Neural cell (in vitro differentiated cells): ENCODE results near the genes TMEM92 and RSAD1.

DNA sequence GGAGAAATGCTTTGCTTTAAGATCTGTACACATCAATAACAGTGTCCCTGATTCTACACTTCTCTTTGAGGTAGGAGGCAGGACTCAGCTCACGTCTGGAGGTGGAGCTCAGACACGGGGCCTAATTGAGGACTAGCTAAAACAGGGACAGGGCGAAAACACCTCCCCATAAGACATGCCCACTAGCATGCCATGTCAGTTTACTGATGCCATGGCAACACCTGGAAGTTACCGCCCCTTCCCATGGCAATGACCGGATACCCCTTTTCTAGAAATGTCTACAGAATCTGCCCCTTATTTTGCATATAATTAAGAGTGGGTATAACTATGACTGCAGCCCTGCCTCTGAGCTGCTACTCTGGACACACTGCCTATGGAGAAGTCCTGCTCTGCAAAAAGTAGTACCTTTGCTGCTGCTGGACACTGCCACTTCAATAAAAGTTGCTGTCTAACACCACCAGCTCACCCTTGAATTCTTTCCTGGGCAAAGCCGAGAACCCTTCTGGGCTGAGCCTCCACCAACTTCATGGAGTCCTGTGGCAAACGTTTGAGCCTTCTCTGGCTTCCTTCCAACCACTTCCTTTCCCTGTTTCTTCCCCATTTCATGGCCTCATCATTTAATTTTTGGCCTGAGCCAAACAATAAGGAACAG is 21.1 kb downstream of the PHB1 start:
- RAMPAGE, long total RNA: no peak

- RAMPAGE, long total RNA: no peak
These were observed 19.8 kb downstream of the PHB1 start for GRCh38 chr17:49394815-49395310.

DNA sequence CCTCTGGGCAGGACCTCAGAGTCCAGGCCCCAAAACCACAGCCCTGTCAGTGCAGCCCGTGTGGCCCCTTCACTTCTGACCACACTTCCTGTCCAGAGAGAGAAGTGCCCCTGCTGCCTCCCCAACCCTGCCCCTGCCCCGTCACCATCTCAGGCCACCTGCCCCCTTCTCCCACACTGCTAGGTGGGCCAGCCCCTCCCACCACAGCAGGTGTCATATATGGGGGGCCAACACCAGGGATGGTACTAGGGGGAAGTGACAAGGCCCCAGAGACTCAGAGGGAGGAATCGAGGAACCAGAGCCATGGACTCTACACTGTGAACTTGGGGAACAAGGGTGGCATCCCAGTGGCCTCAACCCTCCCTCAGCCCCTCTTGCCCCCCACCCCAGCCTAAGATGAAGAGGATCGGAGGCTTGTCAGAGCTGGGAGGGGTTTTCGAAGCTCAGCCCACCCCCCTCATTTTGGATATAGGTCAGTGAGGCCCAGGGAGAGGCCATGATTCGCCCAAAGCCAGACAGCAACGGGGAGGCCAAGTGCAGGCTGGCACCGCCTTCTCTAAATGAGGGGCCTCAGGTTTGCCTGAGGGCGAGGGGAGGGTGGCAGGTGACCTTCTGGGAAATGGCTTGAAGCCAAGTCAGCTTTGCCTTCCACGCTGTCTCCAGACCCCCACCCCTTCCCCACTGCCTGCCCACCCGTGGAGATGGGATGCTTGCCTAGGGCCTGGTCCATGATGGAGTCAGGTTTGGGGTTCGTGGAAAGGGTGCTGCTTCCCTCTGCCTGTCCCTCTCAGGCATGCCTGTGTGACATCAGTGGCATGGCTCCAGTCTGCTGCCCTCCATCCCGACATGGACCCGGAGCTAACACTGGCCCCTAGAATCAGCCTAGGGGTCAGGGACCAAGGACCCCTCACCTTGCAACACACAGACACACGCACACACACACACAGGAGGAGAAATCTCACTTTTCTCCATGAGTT is 18.3 kb downstream of the NGFR start:
- RAMPAGE, long total RNA: no peak

- RAMPAGE, long total RNA: no peak
These were observed 9.9 kb upstream of the SLC35B1 start for GRCh38 chr17:49717347-49718360.

GRCh38 chr17:49747081-49747606 is 16.8 kb downstream of the FAM117A start:
- RAMPAGE, long total RNA: no peak

DNA sequence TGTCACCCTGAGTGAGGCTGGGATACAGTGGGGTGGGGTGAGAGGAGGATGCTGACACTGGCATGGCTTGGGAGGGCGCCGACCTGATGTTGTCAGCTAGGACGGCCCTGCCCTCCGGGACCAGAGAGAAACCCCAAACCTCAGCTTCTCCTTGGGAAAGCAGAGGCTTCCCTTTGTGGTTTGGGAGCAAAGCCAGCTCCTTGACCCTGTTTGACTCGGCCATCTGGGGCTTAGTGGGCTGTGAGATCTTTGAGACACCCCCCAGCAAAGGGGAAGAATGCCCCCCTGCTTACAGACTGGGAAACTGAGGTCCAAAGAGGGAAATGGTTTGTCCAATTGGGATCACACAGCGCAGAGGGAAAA is 40.8 kb upstream of the DLX4 start:
- RAMPAGE, long total RNA: no peak

GRCh38 chr17:49968080-49968885 is 707 bp upstream of the DLX4 start:
- RAMPAGE, long total RNA: no peak

DNA sequence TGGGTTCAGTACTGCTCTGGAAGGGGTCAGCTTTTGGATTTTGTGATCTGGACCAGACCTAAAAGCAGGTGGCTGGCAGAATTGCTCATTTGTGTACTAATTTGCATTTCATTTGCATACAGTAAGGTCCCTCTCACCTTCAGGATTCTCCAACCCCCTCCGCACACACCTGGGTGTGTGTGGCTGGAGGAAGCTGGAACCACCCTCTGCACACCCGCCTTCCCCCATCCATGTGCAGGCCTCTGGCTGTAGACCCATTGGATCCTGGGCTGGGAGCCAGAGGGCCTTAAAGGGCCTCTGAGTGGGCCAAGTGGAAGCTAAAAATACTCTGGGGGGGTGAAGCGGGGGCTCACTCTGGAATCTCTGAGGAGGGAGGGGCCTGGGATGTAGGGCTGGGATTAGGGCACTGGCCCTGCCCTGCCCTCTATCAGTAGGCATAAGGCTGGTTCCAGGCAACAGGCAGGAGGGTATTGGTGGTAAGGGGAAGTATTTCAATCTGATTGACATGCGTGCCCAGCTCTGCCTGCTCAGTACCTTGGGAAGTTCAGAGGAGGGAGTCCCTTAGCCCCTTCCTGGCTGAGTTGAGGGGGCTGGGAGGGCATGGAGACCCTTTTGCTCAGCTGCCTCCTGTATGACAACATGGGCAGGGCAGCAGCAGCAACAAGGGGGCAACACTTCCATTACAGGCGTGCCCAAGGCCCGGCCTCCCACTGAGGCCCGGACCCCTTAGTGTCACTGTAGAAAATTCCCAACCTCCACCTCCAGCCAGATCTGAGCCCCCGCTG is 5.1 kb downstream of the ITGA3 start:
- RAMPAGE, long total RNA: no peak

DNA sequence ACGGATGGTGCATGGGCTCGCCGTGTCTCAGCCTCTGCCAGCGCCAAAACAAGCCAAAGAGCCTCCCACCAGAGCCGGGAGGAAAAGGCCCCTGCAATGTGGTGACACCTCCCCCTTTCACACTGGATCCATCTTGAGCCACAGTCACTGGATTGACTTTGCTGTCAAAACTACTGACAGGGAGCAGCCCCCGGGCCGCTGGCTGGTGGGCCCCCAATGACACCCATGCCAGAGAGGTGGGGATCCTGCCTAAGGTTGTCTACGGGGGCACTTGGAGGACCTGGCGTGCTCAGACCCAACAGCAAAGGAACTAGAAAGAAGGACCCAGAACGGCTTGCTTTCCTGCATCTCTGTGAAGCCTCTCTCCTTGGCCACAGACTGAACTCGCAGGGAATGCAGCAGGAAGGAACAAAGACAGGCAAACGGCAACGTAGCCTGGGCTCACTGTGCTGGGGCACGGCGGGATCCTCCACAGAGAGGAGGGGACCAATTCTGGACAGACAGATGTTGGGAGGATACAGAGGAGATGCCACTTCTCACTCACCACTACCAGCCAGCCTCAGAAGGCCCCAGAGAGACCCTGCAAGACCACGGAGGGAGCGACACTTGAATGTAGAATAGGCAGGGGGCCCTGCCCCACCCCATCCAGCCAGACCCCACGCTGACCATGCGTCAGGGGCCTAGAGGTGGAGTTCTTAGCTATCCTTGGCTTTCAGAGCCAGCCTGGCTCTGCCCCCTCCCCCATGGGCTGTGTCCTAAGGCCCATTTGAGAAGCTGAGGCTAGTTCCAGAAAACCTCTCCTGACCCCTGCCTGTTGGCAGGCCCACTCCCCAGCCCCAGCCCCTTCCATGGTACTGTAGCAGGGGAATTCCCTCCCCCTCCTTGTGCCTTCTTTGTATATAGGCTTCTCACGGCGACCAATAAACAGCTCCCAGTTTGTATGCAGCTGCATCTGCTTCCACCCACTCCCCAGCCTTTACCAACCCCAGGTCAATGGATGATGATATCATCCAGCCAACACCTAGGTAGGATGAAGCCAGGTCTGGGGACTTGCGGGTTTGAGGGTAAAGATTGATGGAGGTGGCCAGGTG is 5.3 kb upstream of the PDK2 start:
- RAMPAGE, long total RNA: no peak

GRCh38 chr17:50101406-50102662 is 6.7 kb downstream of the PDK2 start:
- RAMPAGE, long total RNA: no peak

DNA sequence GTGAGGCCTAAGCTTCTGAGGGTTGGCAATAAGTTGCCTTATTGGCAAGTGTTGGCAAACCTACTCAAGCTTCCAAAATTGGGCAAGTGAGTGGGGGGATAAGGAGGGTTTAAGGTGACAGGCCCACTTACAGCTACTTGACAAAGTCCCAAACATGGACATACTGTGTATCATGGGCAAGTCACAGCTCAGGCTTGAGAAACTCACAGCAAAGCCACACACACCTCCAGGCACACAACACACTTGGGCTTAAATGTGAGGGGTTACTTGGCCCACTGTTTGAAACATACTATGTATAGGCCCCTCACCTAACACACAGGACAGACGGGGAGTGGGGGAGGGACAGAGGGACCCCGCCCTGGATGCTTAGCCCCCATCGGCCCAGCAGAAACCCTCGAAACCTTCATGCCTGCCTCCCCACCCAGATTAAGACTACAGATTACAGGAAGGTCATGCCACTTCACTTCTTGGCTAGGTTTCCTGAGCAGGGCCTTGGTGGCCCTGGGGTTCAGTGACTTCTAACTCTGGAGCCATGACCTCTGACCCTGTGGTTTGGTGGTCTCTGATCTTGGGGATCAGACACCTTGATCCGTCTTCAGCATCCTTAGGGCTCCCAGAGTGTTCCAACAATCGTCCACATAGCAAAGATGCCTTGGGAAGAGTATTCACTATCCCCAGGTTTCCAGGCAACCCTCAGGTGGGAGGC is 2.2 kb upstream of the SAMD14 start:
- RAMPAGE, long total RNA: no peak

GRCh38 chr17:50154942-50155751 is 4.7 kb upstream of the PPP1R9B start:
- RAMPAGE, long total RNA: no peak

DNA sequence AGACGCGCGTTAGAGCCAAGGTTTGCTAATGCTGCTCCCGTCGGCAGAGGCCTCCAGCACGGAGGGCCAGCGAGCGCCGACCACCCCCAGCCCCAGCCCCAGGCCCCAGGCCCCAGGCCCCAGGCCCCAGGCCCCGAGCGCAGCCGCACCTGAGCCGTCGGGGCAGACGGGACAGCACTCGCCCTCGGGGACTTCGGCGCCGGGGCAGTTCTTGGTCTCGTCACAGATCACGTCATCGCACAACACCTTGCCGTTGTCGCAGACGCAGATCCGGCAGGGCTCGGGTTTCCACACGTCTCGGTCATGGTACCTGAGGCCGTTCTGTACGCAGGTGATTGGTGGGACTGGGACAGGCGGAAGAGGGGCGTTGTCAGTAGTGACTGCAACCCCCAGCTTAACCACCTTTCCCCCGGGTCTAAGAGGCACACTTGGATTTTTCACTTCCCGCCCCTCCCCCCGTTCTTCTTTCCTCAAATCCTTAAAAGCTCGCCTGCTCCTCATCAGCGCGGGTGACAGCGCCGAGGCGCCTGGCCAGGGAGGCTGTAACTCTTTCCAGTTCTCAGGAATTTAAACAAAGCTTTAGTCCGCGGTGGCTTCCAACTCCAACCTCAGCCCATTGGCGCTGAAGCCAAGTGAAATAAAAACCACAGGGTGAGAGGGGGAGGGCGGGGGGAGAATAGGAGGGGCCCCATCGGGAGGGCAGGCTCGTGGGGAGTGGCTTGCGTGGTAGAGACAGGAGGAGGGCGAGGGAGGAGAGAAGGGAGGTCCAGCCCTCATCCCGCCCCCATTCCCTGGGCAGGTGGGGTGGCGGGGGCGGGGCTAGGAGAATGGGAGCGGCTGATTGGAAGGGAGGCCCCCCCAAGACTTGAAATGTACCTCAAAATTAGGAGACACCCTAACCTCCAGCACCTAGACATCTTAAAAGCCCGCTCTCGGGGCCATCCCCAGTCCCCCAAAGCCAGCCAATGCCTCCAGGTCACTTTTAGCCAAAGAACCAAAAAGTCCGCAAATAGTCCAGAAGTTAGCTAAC is 1.5 kb downstream of the COL1A1 start:
- RAMPAGE, long total RNA: no peak

DNA sequence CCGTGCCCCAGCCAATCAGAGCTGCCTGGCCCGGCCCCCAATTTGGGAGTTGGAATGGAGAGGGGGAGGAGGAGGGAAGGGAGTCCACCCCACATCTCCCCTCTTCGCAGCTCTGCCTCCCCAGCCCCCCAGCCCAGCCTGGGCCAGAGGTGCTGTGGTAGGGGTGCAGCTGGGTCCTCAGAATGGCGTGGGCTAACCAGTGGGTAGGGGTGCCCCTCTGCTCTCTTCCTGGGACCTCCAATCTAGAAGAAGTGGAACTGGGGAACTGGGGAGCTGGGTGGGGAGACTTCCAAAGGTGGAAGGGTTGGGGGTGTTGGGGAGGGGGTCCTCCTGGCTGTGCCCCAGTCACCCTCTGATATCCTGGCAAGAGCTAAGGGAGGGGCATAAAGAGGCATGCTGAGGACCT is 290 bp upstream of the COL1A1 start:
- RAMPAGE, long total RNA: no peak

DNA sequence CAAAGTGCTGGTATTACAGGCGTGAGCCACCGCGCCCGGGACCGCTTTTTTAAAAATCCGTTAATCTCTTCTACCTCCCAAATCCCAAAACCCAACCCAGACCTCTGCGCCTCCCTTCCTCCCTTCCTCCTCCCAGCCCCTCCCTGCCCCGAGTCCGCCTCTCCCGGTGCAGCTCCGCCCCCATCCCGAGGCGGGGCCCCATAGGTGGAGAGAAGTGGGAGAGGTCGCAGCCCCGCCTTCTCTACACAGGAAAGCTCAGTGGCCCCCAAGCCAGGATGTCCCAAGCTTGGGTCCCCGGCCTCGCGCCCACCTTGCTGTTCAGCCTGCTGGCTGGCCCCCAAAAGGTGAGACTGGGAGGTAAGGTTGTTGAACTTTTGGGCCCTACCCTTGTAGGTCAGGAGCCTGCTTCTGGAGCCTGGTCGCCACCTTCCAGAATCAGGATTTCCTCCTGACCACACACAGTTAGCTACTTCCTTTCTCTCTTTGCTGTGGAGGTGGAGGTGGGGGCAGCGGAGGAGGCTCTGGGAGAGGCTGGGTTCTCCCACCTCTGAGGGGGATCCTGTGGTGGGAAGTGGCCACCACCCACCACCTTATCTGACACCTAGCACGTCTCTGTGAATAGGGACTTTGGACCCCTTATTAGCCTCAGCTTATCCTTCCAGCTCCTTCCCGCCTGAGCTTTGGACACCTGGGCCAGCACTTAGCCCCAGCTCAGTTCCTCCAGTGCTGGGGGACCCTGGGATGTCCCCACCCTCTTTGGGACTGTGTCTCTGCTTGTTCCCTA is at the start of gene TMEM92:
Gene TMEM92, plus strand, starts transcription at position 240 of the 784 bp plus-strand sequence.
- RAMPAGE, long total RNA: no peak

GRCh38 chr17:50276655-50277238 is 2.5 kb downstream of the TMEM92 start:
- RAMPAGE, long total RNA: no peak

DNA sequence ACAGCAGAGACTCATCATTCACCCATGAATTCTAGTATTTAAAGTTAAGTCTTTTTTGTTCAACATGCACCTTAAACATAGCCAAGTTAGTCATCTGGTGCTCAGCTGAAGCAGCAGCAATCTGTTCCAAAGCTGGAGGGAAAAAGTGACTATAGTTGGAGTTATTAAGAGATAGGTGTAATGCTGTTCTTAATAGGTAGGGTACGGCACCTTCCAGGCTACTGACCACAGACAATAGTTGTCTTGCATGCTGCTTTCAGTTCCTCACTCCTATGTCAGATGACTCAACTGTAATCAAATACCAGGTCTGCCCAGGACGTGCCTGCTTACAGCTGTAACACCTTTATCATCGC is 6.0 kb downstream of the LRRC59 start:
- RAMPAGE, long total RNA: no peak

- RAMPAGE, long total RNA: no peak
These were observed 4.9 kb downstream of the LRRC59 start for GRCh38 chr17:50392235-50393029.

DNA sequence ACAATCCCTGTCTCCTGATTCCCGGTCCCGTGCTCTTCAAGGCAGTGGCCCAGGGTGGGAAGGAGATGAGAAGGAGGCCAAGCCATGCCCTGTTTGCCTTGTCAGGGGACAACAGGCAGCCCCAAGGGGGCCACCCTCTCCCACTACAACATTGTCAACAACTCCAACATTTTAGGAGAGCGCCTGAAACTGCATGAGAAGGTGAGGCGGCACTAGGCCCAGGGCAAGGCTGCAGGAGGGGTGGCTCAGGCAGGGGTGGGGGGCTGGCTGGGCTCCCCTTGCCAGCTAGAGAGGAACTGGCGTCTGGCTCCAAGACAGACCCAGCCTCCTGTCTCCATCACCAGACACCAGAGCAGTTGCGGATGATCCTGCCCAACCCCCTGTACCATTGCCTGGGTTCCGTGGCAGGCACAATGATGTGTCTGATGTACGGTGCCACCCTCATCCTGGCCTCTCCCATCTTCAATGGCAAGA is 5.6 kb downstream of the CHAD start:
- RAMPAGE, long total RNA: no peak

- RAMPAGE, long total RNA: no peak
These were observed at the start of gene RSAD1 for GRCh38 chr17:50478620-50479197. RSAD1 (plus strand) TSS chr17:50478860.